GM23338 (cell line): ENCODE measurements around a stretch of chr15.

GRCh38 chr15:96329833-96330424 is 571 bp upstream of the NR2F2 start:
- PRO-cap, result bidirectional peak, plus-strand start at chr15:96330311, minus-strand start at chr15:96330280
- RAMPAGE, long total RNA, result no peak

DNA sequence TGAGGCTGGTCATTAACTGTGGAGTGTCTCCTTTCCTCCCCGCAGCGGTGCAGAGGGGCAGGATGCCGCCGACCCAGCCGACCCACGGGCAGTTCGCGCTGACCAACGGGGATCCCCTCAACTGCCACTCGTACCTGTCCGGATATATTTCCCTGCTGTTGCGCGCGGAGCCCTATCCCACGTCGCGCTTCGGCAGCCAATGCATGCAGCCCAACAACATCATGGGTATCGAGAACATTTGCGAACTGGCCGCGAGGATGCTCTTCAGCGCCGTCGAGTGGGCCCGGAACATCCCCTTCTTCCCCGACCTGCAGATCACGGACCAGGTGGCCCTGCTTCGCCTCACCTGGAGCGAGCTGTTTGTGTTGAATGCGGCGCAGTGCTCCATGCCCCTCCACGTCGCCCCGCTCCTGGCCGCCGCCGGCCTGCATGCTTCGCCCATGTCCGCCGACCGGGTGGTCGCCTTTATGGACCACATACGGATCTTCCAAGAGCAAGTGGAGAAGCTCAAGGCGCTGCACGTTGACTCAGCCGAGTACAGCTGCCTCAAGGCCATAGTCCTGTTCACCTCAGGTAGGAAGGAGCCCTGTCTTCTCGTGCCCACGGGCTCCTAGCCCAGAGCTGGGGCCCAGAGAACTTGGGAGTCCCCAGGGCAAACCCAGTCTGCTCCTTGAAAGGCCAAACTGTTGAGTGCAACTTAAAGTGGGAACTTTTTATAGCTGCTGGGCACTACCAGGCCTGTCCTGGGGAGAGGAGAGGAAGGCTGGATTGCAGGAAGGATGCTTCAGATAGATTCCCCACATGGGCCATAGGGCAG is 3.7 kb downstream of the NR2F2 start:
- PRO-cap, result no peak
- RAMPAGE, long total RNA, result no peak

DNA sequence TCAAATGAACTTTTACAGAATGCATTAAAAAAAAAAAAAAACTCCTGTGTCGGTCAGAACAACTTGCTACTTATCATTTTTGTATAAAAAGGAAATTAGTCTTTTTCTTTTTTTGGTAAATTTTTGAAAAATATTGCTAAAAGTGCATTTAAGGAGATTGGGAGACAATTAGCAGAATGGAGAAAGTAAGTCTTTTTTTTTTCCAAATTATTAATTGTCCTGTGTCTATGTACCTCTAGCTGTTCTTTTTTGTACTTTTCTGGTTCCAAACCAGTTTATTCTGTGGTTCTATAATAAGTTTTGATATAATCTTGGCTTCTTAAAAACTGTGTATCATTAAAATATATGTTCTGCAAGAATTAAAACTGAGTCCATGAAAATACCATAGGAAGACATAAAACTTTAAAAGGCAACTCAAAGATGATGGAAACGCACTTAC is 7.3 kb downstream of the NR2F2 start:
- PRO-cap, result no peak
- RAMPAGE, long total RNA, result no peak

- PRO-cap, result no peak
- RAMPAGE, long total RNA, result no peak
Measured at GRCh38 chr15:96341495-96341798, 10.9 kb downstream of the NR2F2 start.

DNA sequence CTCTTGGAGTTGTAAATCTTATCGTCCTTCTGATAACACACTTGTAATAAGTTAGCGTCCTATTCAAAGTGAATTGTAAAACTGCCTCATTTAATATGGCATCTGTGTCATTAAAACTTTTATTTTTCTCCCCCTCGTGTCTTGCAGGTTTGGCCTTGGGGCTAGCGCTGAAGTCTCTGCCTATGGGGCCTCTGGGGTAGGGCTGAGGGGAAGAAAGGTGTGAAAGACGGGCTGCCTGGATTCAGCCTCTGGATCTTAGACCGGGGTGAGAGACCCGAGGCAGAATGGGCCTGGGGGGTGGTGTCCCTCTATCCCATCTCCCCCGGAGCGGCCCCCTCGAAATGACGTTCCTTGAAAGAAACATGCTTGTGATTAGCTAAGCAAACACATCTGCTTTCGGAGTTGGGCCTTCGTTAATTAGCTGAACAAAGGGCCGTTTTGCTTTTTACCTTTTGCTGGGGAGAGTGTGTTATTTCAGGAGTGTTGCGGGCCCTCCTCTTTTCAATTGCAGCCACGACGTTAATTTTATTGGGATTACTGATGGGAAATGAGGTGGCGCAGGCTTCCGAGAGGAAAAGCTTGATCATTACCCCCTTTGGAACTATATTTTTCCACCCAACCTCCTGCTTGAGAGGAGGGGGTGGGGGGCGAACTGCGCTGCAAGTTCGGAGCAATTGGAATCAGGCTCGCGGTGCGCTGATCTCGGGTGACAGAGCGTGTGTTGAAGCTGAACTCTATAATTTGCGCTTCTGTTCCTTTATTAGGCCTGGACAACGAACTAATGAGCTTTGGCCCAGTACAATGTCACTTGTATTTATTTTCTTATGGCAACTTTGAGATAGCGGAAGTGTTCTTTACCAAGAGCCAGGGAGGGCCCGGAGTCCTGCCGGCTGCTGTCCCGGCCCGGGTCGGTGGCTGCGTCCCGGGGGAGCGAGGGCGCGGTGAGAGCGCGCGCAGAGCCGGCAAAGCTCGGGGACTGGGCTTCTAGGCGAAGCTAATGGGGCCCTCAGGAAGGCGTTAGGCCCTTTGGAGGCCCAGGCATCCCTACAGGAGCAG is 12.6 kb downstream of the NR2F2 start:
- PRO-cap, result no peak
- RAMPAGE, long total RNA, result no peak

GRCh38 chr15:96351189-96351578 is 20.7 kb downstream of the NR2F2 start:
- PRO-cap, result no peak
- RAMPAGE, long total RNA, result no peak

DNA sequence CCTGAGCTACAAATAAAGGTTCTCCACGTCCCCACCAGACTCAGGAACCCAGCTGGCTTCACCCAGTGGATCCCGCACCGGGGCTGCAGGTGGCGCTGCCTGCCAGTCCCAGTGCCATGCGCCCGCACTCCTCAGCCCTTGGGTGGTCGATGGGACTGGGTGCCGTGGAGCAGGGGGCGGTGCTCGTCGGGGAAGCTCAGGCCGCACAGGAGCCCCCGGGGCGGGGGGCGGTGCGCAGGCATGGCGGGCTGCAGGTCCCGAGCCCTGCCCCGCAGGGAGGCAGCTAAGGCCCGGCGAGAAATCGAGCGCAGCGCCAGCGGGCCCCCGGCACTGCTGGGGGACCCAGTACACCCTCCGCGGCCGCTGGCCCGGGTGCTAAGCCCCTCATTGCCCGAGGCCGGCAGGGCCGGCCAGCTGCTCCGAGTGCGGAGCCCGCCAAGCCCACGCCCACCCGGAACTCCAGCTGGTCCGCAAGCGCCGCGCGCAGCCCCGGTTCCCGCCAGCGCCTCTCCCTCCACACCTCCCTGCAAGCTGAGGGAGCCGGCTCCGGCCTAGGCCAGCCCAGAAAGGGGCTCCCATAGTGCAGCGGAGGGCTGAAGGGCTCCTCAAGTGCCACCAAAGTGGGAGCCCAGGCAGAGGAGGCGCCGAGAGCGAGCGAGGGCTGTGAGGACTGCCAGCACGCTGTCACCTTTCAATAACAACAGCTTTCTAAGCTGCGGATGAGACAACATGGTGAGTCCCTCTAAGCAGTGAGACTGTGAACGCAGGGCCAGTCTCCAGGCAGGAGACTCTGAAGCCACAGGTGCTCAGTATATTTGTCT is 161.4 kb downstream of the NR2F2 start:
- PRO-cap, result no peak
- RAMPAGE, long total RNA, result no peak

GRCh38 chr15:96756568-96756828 is 426.0 kb downstream of the NR2F2 start:
- PRO-cap, result no peak
- RAMPAGE, long total RNA, result no peak

GRCh38 chr15:97970473-97970993 is 10.0 kb downstream of the ARRDC4 start:
- PRO-cap, result no peak
- RAMPAGE, long total RNA, result no peak

DNA sequence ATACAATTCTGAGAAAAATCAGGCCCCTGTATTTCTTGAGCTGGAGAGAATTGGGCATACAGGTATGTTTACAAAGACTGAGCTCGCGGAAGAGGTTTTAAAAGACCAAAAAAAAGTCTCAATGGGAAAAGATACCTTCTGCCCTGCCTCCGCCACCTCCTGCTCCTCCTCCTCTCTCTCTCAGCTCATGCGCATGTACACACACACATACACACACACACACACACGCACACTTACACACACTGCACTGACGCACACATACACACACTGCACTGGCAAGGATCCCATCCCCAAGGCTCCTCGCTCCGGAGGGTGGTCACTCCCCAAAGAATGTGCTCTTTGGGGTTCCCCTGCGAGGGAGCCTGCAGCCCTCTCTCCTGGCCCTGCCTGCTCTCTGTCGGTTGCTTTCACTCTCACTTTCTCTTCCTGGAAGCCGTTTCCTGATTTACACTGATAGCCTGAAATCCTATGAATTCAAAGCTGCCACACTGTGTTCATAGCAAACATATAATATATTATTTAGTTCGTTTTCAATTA is 48.0 kb upstream of the IGF1R start:
- PRO-cap, result bidirectional peak, plus-strand start at position 410 of the sequence, minus-strand start at position 403 of the sequence
- RAMPAGE, long total RNA, result no peak

- PRO-cap, result no peak
- RAMPAGE, long total RNA, result no peak
Measured at GRCh38 chr15:98630523-98631006, 17.8 kb upstream of the IGF1R start.

DNA sequence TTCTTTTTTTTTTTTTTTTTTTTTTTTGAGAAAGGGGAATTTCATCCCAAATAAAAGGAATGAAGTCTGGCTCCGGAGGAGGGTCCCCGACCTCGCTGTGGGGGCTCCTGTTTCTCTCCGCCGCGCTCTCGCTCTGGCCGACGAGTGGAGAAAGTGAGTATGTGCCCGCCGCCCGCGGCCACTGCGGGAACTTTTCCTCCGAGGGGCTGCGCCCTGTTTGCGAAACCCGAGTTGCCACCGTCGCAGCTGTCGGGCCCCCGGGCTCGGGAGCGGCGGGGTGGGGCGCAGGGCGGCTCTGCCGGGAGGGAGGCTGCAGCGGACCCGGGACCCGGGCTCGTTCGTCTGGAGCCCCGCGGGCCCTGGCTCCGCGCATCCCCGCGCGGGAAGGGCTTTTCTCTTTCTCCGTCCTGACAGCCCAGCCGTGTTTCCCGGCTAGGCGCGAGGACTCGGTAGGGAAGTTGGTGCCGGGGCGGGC is 1.2 kb downstream of the IGF1R start:
- PRO-cap, result bidirectional peak, plus-strand start outside the sequence, minus-strand start at position 135 of the sequence
- RAMPAGE, long total RNA, result no peak

DNA sequence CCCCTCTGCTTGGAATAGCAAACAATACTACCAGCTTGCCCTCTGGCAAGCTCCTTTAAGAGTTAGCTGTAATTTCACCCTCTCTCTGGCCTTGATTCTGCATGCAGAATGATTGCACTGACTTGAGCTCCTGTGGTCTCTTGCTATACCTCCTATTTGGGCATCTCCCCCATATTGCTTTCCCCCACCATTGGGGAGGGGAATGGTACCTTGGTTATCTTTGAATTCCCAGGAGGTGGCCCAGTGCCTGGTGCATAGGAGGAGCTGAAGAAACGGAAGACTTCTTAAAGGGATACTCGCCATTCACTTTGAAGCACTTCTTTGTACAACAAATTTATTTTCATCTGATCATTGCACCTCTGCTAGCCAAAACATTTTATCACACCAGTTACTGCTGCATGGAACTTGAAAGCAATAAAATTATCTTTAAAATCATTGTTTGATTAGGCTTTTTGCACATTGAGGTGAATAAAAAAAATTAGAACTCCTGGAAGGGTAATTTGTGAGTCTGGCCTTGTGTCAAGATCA is 12.0 kb downstream of the IGF1R start:
- PRO-cap, result no peak
- RAMPAGE, long total RNA, result no peak

DNA sequence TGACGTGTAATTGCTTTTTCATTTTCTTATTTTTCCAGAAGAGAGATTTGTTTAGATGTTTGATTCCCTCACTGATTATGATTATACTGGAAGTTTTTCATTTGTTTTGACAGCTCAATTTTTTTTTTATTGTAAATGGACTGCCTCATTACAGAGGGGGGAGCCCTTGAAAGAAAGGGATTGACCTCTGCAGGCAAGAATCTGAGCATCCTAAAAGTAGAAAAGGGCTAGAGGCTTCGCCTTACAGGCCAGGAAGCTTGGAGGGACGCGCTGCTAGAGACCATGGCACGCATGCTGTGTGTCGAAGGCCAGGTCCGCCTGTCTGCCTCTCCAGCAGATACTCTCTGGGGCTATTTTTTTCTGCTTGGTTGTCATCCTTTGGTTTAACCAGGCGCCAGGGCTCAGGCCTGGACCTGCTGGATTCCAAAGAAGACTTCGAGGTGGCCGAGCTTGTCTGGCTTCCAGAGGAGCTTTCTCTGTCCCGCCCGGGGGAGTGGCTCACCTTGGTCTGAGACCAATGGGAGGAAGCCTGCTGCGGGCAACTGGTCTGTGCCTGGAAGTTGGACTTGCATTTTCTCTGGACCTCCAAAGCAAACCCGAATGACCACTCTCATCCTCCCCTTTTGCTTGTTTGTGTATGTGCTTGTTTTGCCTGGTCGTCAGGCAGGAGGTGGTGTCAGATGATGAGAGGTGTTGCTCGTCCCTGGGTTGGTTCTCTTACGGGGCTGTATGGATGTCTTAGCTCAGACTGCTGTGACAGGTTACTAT is 19.1 kb downstream of the IGF1R start:
- PRO-cap, result bidirectional peak, plus-strand start at position 569 of the sequence, minus-strand start at position 434 of the sequence
- RAMPAGE, long total RNA, result no peak

DNA sequence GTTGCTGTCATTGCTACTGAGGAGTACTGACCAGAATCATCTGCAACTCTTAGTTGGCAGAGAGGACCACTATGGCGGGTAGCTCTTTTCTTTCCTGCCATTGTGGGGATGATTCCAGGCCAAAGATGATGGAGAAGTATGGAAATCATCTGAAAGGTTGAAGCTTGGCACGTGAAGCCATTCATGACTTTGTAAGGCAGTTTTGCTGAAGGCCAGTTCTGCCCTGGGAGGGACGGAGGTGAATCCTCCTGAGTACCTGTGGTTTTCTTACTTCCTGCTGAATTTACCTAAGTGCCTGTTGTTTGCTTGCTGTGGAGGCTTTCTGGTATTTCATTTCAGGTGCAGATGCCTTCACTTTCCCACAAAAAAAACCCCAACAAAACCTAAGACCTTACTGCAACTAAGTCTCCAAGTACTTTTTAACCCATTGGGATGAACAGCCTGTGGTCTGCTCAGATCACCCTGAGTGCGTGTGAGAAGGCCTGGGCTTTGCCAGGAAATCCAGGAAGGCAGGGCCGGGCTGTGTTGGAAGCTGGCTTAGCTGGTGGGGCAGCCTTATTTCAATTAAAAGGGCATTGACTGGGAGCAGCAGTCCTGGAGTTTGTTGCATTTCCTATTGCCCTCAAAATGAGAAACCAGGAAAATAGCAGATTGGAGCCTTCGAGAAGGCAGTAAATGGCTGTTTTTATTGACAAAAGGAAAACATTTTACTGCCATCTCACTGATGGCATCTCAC is 65.2 kb downstream of the IGF1R start:
- PRO-cap, result no peak
- RAMPAGE, long total RNA, result no peak

- PRO-cap, result no peak
- RAMPAGE, long total RNA, result no peak
Measured at GRCh38 chr15:98714637-98715425, 66.5 kb downstream of the IGF1R start.

- PRO-cap, result no peak
- RAMPAGE, long total RNA, result no peak
Measured at GRCh38 chr15:98762955-98763764, 114.8 kb downstream of the IGF1R start.

GRCh38 chr15:98769750-98770343 is 121.5 kb downstream of the IGF1R start:
- PRO-cap, result no peak
- RAMPAGE, long total RNA, result no peak

DNA sequence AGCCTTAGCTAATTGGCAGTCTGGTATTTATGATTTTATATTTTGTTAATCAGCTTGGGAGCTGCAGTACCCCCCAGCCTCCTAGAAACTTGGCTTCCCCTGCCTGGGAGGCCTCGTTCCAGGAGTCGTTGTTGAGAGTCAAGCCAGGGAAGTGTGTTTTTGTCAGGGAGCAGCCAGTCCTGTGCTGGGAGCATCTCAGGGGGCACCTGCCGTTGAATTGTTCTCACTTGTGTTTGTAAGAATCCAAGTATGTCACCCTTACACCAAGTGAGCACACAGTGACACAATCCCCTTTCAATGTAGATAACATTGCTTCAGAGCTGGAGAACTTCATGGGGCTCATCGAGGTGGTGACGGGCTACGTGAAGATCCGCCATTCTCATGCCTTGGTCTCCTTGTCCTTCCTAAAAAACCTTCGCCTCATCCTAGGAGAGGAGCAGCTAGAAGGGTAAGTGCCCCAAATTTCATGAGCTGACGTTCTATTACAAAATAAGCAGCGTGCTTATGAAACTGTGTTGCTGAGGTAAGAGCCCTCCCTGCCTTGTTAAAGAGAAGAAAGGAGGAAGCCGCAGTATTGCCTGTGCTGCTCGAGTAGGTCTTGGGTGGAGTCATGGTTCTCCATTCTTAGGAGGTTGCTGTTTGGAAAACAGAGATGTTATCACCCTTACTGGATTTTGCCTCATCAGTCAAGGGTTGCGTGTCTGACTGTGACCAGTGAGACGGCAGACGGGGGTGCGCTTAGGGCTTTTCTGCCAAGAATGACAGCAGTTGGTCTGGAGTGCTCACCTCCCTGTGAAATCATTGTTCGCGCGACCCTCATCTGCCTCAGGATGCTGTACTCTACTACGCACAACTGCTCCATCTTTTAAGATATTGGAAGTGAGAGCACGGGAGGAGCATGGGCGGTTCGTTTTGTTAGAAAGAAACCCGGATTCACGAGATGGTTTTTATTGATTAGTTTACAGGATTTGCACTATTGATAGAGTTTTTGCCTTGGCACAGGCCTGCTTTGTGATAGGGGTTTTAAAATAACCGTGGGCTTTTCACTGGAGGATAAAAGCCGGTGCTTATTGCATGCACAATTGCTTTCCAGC is 108.1 kb downstream of the PGPEP1L start:
- PRO-cap, result no peak
- RAMPAGE, long total RNA, result no peak

- PRO-cap, result no peak
- RAMPAGE, long total RNA, result no peak
Measured at GRCh38 chr15:98963589-98963850, 44.1 kb downstream of the PGPEP1L start.